NT2/D1 (cell line): Measurements from ENCODE around the genes IL23R, IL12RB2, RPE65 and LRRC40.

DNA sequence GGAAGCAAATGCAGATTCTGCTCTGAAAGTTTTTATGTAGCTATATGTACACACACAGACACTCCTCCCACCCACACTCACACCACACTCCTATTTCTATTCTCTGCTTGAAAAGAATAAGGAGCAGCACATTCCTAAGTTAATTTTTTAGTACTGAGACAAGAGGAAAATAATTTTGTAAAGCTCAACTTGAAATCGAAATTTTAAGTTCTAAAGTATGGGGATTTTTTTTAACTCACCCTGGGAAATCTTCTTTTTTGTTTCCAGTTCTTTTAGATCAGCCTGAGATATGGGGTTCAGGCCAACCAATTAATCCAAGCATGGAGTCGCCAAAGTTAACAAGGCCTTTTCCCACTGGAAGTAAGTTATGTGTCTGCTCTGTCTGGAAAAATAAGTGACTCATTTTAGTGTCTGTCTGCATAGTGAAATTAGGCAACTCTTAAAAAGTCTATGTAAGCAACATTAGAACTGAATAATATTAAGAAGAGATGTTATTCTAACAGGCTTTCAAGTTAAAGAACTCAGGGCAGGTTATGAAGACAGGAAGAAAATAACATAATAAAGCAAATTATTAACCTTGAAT lies 75.4 kb upstream of the DYNLT5 start:
- RRBS, 2 experiments: no CpG with 5 or more reads among the region's 2 CpGs

GRCh38 chr1:67166070-67166717 lies at the start of gene IL23R:
IL23R (plus strand) TSS chr1:67166454.
- RRBS, 2 experiments: no CpG with 5 or more reads among the region's 5 CpGs

DNA sequence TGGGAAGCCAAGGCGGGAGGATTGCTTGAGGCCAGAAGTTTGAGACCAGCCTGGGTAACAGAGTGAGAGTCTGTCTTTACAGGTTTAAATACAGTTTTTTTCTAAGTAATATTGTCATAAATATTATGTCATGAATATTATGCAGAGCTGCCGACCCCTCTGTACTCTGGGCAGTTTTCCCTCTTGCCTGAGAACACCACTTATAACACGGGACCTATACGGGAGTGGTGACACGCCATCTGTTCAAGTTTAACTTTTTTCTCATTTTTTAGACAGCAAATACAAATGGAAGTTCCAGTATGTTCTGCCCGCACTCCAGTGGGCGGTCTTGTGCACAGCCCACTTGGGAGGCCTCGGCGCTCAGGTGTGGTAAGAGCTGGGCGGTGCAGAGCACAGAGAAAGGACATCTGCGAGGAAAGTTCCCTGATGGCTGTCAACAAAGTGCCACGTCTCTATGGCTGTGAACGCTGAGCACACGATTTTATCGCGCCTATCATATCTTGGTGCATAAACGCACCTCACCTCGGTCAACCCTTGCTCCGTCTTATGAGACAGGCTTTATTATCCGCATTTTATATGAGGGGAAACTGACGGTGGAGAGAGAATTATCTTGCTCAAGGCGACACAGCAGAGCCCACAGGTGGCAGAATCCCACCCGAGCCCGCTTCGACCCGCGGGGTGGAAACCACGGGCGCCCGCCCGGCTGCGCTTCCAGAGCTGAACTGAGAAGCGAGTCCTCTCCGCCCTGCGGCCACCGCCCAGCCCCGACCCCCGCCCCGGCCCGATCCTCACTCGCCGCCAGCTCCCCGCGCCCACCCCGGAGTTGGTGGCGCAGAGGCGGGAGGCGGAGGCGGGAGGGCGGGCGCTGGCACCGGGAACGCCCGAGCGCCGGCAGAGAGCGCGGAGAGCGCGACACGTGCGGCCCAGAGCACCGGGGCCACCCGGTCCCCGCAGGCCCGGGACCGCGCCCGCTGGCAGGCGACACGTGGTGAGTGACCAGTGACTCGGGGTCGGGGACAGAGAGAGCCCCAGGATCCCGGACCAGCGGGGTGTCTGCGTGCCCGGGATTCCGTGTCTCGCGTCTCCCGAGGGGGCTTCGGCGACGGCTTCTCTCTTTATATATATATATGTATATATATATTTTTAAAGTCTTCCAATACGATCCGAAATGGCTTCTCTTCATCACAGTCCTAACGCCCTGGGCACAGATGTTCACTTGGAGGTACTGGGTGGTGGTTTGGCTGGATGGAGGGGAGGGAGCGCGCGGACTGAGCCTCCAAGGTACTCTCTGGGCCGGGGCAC lies at the start of gene IL12RB2:
IL12RB2 (plus strand) TSS at position 894 of the 1,302 bp plus-strand sequence.
- RRBS, 2 experiments: 2 to 3% methylated on average over 38 of the region's 91 CpGs

- RRBS, 2 experiments: no CpG with 5 or more reads among the region's 7 CpGs
Observed at GRCh38 chr1:67524065-67525090, 94.2 kb upstream of the SERBP1 start.

DNA sequence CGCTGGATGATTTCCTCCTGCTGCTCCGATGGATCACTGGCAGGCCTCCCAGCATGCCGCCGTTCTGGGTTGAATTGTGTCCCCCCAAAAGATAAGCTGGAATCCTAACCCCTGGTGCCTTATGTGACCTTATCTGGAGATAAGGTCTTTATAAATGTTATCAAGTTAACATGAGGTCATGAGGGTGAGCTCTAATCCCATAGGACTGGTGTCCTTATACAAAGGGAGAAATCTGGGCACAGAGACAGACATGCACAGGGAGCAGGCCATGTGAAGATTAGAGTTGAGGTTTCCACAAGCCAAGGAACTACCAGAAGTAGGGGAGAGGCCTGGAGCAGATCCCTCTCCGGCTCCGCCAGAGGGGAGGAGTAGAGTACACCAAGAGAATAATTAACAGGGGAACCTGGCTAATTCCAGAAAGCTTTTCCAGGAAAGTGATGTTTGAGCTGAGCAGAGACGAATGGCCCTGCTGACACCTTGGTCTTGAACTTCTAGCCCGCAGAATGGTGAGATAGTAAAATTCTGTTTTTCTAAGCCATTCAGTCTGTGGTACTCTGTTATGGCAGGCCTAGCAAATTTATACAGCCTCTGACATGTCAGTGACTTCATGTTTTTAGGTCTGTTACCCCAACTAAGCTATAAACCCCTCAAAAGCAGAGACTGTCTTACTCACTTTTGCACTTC lies 110.1 kb upstream of the SERBP1 start:
- RRBS, 2 experiments: no CpG with 5 or more reads among the region's 8 CpGs

GRCh38 chr1:67612849-67613279 lies 72.1 kb upstream of the GADD45A start:
- RRBS, 2 experiments: no CpG with 5 or more reads among the region's 4 CpGs

- RRBS, 2 experiments: no CpG with 5 or more reads among the region's 4 CpGs
Observed at GRCh38 chr1:67668364-67669036, 16.5 kb upstream of the GADD45A start.

GRCh38 chr1:67755320-67756377 lies 70.6 kb downstream of the GADD45A start:
- RRBS, 2 experiments: no CpG with 5 or more reads among the region's 5 CpGs

DNA sequence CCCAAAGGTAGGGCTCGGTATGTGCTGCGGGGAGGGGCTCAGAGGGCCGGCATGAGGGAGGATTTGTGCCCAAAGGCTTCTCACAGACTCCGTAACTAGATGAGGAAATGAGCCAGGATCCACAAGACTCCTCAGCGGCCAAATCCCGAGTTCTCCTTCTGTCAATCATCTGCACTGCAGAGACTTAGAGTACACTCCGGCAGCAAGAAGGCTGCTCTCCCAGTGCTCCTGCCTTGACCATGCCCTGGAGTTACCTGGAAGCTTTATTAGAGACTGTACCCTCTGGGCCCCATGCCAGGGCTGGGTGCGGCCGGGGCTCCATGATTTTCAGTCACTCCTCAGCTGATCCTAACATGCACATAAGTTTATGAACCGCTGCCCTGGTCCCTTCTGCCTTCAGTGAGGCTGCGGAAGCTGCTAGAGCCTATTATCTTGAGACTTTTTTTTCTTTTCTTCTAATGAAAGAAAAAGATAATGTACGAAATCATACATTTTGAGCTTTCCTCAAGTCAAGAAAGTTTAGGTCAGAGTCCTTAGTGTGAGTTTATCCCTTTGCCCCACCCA lies 17.5 kb downstream of the GNG12 start:
- RRBS, 2 experiments: no CpG with 5 or more reads among the region's 12 CpGs

DNA sequence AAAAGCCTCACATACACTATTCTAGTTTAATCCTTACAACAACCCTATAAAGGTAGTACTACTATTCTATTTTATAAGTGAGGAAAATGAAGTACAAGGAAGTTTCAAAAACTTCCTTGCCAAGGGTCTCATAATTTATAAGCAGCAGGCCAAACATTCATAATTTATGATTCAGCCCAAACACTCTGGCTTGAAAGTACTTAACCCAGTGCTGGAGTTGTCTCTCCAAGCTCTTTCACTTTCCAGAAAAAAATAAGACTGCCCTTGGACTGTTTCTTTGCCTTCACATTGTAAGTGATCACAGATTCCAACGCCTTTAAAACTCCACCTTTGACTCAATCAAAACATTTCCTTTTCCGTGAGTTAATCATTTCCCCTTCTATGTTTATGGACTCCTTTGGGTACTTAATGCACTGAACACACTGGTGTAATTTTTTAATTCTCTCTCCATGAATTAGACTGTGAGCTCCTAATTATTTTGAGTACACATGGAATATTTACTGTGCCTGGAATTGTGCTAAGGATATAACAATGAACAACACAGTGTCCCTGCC lies 54.4 kb downstream of the WLS start:
- RRBS, 2 experiments: no CpG with 5 or more reads among the region's 2 CpGs

GRCh38 chr1:68449648-68450147 lies at the start of gene RPE65:
RPE65 (minus strand) TSS chr1:68449954.
- RRBS, 2 experiments: no CpG with 5 or more reads among the region's 1 CpG

DNA sequence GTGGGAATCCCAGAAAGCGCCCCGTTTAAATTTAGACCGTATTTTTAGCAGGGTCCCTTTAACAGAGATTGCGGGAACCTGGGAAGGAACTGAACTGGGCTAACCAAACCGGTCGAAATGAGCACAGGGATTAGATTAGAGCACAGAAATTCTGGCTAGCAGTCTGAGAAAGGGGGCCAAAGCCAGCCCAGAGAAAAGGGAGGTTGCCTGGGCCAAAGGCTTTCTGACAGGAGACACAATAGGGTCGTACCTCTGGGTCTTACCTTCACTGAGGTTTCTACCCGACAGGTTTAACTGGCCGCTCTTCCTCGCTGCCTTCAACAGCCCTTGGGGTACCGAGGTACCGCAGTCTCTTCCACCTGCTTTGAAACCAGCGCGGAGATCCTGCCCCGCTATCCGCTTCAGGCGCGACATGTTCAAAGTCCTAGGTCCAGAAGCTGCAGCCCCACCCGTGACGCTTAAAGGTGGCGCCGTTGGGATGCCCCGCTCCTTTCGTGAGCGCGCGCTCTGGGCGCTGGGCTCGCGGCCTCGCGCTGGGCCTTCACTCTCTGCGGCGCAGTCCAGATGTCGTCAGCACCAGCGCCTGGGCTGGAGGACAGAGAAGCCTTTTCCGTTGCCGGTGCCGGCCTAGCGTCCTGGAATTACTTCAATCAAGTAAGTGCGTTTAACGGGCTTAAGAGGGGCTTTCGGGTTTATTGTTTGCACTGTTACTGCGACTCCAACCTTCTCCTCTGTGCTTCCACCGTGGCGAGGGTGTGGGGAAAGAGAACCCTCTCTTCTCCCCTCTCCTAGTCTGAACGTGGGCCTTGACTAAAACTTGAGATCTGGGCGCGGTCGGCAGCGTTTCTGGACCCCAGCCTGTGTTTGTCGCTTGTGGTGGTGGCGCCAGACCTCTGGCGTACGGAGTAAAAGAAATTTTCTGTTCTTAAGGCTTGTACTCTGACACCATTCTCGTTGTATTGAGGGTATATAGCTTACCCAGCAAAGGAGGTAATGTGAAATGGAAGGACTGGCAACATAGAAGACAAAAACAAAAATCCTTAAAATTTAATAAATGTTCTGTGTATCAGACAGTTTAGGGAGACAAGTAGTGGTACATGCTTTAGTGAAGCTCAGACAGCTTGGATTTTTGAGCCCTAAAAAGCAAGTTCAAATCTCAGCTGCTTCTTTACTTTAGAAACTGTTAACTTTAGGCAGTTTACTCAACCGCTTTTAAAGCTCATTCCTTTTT lies at the start of gene LRRC40:
LRRC40 (minus strand) TSS at position 453 of the 1,231 bp plus-strand sequence.
- RRBS, 2 experiments: no CpG with 5 or more reads among the region's 57 CpGs

- RRBS, 2 experiments: no CpG with 5 or more reads among the region's 3 CpGs
Observed at GRCh38 chr1:70239391-70239955, 18.3 kb downstream of the SRSF11 start.

DNA sequence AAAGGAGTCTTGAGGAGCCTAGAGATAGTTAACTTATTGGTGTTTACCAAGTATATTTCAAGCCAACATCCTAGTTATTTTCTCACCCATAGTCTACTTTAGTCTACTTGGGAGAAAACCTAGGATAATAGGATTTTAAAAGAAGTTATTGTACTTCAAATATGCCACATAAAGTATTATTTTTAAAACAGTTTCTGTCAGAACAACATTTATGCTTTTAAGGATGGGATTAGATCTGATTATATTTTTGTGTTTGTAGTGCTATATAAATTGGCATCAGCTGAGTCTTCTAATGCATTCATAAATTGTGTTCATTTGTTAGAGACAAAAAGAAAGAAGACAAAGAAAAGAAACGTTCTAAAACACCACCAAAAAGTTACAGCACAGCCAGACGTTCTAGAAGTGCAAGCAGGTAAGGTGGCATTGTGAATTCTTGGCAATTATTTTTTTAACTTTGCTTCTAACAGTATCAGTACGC lies 25.4 kb downstream of the SRSF11 start:
- RRBS, 2 experiments: no CpG with 5 or more reads among the region's 3 CpGs

DNA sequence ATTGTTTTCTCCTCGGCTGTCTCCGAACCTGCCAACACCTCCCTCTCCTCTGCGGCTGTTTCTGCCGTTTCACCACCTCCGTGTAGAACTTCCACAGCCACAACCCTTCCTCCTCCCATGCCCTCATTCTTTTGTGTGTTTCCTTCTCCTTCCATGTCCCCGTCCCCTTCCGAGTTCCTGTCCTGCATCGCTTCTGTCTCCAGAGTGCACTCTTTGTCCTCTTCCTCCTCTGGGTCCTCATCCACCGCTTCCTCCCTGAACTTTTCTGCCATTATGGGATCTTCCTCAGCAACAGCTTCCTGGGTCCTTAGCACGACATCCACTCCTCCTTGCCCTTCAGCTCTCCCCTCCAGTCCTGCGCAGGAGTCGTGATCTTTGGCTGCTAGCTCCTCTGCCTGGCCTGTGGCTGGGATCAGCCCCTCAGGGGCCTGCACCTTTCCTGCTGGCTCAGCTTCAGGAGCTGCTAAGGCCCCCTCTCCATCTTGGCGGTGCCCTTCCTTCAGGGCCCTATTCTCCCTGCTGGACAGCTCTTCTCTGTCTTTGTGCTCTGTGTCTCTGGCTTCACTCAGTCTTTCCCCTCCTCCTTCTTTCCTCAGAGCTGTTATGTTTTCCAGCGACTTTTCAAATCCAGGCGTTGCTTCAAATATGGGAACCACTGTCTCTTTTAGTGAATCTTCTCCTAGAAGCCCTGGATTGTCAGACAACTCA lies 59.3 kb upstream of the LRRC53 start:
- RRBS, 2 experiments: no CpG with 5 or more reads among the region's 15 CpGs

DNA sequence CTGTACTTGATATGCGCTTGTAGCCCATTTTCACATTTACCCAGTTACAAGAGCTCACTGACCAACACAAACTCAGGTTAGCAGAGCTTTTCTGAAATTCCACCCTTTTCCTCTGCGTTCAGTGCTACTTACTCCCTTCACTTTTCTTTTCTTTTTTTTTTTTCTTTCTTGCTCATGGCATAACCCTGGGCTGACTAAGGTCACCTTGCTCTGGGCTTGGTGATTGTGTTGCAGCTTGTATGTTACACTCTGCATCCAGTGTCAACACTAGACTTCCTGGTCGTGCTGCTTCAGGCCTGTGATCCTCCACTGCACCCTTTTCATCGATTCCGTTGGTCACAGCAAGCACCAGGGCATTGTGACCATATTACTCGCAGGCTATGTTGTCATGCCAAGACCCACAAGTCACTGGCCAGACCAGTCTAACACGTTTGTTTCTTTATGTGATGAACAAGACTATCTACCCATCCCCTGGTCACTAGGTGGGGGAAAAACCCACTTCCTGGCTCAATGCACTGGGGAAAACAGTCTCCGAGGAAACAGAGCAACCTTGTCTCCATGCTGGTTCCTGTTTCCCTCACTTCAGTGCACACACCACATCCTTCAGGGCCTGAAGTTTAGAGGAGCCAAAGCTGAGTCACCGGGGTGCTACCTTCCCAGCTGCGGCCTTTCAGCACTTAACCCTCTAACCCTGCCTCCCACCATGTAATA lies 21.0 kb downstream of the ERICH3 start:
- RRBS, 2 experiments: no CpG with 5 or more reads among the region's 10 CpGs

DNA sequence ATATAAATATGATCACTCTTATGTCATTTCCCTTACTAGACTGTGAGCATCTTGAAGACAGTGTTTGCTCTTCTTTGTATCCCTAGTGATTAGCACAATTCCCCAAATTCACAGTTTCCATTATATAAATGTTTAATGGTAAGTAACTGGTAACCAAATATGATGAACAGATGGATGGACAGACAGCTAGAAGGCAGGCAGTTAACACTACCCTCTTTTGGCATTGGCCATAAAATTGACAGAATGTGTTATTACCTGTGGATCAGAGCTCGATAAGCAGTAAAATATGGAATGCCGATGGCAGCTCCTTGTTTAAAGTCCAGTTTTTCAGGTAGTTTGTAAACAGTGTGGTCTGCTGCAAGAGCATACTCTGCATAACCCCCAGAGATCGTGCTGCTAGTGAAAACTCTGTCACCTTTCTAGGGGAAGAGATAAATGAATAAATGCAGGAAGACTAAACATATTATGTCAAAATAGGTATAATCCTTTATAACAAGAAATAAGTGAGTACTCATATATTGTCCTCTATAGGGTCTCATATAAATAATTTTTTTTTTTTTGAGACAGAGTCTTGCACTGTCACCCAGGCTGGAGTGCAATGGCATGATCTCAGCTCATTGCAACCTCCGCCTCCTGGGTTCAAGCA lies 13.8 kb downstream of the CRYZ start:
- RRBS, 2 experiments: no CpG with 5 or more reads among the region's 4 CpGs

- RRBS, 2 experiments: no CpG with 5 or more reads among the region's 13 CpGs
Observed at GRCh38 chr1:74731005-74732254, 1.4 kb downstream of the CRYZ start.

DNA sequence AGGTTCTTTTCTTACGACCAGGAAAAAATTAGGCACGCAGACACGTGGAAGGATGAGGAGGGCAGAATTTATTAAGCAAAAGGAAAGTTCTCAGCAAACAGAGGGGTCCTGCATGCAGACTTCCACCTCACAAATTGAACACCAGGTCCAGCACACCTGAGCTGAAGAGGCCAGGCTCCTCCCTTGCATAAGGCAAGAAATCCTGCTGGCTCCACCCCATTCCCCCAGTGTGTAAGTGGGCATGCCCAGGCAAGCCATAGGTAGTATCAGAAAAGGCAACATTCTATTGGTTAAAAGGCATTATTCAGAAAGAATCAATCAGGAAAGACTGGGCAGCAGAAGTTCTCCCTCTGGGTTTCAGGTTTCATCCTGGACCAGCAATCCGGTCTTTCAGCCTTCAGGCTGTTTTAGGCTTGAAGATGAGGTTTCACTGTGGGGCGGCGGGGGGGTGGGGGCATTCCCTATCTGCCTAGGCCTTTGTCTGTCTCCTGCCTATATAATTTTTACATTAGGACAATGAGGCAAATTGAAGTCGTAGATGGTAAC lies 42.1 kb upstream of the LHX8 start:
- RRBS, 2 experiments: no CpG with 5 or more reads among the region's 7 CpGs

- RRBS, 2 experiments: no CpG with 5 or more reads among the region's 2 CpGs
Observed at GRCh38 chr1:75732569-75732980, 8.1 kb downstream of the ACADM start.